Placental pericyte (primary cell): ENCODE measurements around the genes PTMA, COPS7B and NPPC.

DNA sequence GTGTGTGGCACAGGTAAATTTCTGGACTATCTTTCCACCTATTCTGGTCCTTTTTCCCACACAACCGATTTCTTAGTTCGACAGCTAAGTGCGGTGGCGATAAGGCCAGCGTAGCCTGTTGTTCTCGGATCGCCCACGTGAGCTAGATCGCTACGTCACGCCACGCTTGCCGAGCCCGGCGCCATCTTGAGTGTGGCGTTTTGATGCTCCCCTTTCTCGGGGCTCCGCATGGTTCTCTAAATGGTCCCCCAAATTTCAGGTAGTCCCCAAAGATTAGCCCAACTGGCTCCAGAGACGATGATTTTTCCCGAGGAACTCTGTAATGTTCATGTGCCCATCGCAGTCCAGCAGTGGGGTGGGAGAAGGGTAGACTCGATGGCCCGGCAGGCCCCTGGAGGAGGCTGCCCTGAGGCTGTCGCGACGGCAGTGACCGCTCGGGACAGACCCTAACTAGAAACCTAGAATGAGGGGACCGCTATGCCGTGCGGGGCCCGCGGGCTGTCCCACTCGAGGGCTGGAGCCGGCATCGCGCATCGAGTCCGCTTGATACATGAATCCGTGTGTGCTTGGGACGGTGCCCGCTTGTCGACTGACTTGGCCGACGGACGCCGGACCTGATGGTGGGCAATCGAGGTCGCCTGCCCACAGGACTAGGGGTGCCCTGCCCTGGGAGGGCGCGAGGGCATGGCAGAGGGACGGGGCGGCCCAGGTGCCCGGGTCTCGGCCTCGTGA is 943 bp upstream of the PTMA start:
- CAGE, long polyA plus RNA: no peak

- CAGE, long polyA plus RNA: no peak
Observed at GRCh38 chr2:231707948-231708753, at the start of gene PTMA. Gene PTMA (plus strand): TSS chr2:231708525.

GRCh38 chr2:231709644-231710027 is 1.3 kb downstream of the PTMA start:
- CAGE, long polyA plus RNA: no peak

DNA sequence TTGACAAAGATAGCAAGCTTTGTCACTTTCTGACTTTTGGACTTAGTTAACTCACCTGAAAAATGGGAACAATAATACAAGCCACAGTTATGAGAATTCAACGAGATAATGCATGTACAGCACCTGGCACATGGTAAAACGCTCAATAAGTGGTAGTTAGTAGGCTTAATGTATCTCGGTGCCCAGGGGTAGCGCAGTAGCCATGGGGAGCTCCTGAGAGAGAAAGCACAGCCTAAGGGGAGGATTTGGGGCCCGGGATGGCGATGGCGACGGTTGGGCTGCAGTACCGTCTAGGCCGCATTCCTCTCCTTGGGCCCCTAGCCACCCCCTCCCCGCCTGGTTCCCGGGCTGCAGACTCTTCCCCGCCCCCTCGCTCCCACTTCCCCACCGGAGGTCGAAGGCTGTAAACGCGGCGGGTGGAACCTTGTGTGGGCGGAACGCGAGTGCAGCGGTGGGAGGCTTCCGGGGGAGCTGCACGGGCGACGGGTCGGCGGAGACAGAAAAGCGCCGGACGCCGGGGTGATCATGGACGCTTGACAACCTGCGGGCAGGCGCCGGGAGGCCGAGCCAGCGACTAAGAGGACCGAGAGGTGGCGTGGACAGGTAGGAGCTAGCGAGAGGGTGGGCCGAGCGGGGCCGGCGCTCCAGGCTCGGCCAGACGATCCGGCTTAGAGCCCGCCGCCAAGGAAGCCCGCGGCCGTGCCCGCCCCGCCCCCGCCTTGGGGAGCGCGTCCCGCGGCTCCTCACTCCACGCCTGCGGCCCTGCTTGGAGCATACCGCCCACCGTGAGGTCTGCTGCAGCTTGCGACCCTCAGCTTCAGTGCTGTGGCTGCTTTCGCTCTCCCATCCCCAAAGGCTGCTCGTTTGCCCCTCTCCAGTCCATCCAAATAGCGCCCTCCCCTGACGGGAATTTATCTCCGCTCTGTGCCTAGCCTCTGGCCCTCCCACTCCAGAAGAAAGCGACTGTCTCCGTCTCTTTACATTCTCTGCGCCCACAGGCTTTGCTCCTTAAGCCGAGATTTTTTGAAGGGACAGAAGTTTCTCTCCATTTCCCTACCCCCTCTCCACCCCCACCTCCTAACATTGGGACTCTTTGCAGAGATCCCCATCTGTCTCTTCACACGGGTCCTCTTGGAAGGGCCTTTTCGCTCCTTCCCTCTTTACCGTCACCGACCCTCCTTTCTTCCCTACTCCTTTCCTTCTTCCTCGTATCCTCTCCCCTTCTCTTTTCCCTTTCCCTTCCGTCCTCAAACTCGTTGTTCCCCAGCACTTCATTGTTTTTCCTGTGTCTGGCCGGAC is at the start of gene COPS7B:
TSS of gene COPS7B (plus strand) at position 510 of the 1,299 bp plus-strand sequence.
- CAGE, long polyA plus RNA: no peak

DNA sequence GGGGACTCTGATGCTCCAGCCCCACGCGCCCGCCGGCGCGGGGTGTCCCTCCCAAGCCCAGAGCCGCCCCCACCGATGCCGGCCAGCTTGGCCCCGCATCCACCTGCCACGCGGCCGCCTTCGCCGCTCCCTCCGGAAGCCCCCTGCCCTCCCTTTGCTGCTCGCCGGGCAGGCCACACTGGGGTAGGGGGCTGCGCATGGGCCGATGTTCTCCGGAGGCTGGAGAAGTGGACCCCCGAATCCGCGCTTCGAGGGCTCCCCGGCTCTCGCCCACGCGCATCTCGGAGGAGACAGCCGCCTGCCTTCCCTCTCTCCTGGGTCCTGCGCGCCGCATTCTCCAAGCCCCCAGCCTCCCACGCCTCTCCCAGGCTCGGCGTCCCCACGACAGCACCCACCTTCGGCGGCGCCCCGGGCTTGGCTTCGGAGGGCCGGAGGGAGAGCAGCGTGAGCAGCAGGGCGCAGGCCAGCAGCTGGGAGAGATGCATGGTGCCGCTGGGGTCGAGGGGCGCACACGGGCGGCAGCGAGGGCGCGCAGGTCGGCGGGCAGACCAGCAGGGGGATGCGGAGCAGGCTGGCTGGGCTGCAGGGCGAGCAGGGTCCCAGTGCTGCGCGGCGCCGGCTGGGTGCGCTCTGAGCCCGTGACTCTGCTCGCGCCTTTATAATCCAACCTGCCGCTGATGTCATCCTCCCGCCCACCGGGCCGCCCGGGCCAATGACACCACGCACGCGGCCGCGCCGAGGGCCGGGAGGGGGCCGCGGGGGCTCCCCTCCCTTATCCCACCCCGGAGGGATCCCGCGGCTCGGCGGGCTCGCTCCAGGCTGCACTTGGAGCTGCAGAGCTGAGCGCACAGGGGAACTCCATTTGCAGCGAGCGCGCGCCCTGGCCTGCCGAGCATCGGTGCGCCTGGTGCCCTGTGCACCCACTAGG is at the start of gene NPPC:
TSS of gene NPPC (minus strand) at position 632 of the 928 bp plus-strand sequence.
- CAGE, long polyA plus RNA: no peak

DNA sequence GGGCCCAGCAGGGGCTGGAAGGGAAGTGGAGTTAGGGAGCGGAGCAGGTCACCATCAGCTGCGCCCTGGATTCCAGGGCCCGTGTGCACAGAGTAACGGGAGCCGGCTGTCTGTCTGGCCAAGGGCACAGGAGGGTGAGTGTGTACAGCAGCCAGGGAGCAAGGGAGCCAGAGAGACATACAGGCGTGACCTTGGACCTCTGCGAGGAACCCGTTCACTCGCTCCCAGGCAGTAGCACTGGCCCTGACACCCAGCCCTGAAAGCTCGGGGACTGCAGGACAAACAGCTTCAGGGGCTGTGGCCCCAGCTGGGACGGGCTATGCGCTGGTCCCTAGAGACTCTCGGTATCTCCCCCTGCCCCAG is 46.3 kb upstream of the ALPP start:
- CAGE, long polyA plus RNA: no peak

GRCh38 chr2:232418519-232419275 is 12.1 kb downstream of the ALPG start:
- CAGE, long polyA plus RNA: no peak

DNA sequence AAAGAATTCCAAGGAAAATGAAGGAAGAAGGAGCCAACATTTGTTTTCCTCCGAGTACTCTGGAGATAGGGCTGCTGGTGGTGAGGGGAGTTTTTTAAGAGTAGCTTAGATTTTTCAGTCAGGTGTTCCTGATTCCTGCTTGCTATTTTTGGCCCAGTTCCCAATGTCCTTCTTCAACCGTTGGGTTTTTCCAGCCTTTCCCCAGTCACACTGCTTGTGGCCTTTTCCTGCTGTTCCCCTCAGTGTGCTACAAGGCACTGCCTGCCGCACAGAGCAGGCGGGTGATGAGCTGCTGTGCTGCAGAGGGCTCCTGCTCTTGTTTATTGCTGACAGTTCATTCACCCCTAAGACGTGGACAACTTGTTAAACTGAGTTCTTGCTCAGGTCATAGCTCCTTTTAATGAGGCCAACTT is 20.5 kb downstream of the EIF4E2 start:
- CAGE, long polyA plus RNA: no peak

GRCh38 chr2:232755981-232756373 is 20.4 kb downstream of the KCNJ13 start:
- CAGE, long polyA plus RNA: no peak

DNA sequence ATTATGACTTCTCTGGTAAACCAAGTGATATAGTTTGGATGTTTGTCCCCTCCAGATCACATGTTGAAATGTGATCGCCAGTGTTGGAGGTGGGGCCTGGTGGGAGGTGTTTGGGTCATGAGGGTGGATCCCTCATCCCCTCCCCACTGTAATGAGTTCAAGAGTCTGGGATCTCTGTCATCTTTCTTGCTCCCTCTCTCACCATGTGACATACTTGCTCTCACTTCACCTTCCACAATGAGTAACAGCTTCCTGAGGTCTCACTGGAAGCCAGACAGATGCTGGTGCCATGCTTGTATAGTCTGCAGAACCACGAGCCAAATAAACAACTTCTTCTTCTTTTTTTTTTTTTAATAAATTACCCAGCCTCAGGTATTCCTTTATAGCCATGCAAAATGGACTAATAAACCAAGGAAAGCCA is 8.4 kb upstream of the KCNJ13 start:
- CAGE, long polyA plus RNA: no peak

DNA sequence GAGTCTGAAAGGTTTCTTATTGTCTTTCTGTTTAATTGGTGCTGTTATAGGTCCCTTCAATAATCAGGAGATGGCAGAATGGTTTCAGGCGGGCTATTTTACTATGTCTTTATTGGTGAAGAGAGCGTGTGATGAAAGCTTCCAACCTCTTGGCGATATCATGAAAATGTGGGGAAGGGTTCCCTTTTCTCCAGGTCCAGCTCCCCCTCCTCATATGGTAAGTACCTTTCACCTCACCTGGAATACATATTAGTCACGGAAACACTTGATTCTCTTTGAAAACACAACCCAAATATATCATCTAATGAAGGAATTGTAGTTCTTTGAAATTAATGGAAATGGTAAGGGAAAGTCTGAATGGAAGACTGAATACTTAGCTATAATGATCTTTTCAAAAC is 30.1 kb upstream of the KCNJ13 start:
- CAGE, long polyA plus RNA: no peak

- CAGE, long polyA plus RNA: no peak
Observed at GRCh38 chr2:233041955-233042443, 9.5 kb downstream of the NEU2 start.

- CAGE, long polyA plus RNA: no peak
Observed at GRCh38 chr2:233062794-233063215, 2.7 kb downstream of the INPP5D start.

GRCh38 chr2:233079011-233080108 is 19.2 kb downstream of the INPP5D start:
- CAGE, long polyA plus RNA: no peak

- CAGE, long polyA plus RNA: no peak
Observed at GRCh38 chr2:233114367-233114866, 54.3 kb downstream of the INPP5D start.

- CAGE, long polyA plus RNA: no peak
Observed at GRCh38 chr2:233133222-233133915, 73.2 kb downstream of the INPP5D start.

GRCh38 chr2:233152214-233153607 is 92.6 kb downstream of the INPP5D start:
- CAGE, long polyA plus RNA: no peak

- CAGE, long polyA plus RNA: no peak
Observed at GRCh38 chr2:233161521-233161993, 89.9 kb upstream of the ATG16L1 start.

- CAGE, long polyA plus RNA: no peak
Observed at GRCh38 chr2:233190561-233191222, 60.8 kb upstream of the ATG16L1 start.

GRCh38 chr2:233204396-233205093 is 46.9 kb upstream of the ATG16L1 start:
- CAGE, long polyA plus RNA: no peak